CD14-positive monocyte (primary cell): Measurements from ENCODE around the genes ZIC1 and HPS3.

- CAGE, long polyA plus RNA, result no peak
These were observed 51.7 kb downstream of the CHST2 start for GRCh38 chr3:143171045-143171807.

GRCh38 chr3:143517997-143518510 lies 330.2 kb downstream of the SLC9A9 start:
- CAGE, long polyA plus RNA, result no peak

GRCh38 chr3:143669515-143669848 lies 178.8 kb downstream of the SLC9A9 start:
- CAGE, long polyA plus RNA, result no peak

GRCh38 chr3:144909580-144909813 lies 937.9 kb downstream of the DIPK2A start:
- CAGE, long polyA plus RNA, result no peak

GRCh38 chr3:146158573-146158949 lies 2.4 kb downstream of the PLOD2 start:
- CAGE, long polyA plus RNA, result no peak

- CAGE, long polyA plus RNA, result no peak
These were observed 15.6 kb downstream of the PLSCR4 start for GRCh38 chr3:146235198-146235908.

- CAGE, long polyA plus RNA, result no peak
These were observed 57.9 kb upstream of the PLSCR4 start for GRCh38 chr3:146308666-146309341.

GRCh38 chr3:146313782-146314353 lies 63.0 kb upstream of the PLSCR4 start:
- CAGE, long polyA plus RNA, result no peak

GRCh38 chr3:146504735-146505145 lies 35.4 kb upstream of the PLSCR2 start:
- CAGE, long polyA plus RNA, result no peak

GRCh38 chr3:147409260-147409479 lies at the start of gene ZIC1:
TSS of gene ZIC1 (plus strand) at chr3:147409365.
- CAGE, long polyA plus RNA, result no peak

- CAGE, long polyA plus RNA, result no peak
These were observed 2.8 kb downstream of the ZIC1 start for GRCh38 chr3:147411768-147412468.

- CAGE, long polyA plus RNA, result no peak
These were observed 4.1 kb downstream of the ZIC1 start for GRCh38 chr3:147413020-147413825.

GRCh38 chr3:147418521-147419576 lies 9.7 kb downstream of the ZIC1 start:
- CAGE, long polyA plus RNA, result no peak

DNA sequence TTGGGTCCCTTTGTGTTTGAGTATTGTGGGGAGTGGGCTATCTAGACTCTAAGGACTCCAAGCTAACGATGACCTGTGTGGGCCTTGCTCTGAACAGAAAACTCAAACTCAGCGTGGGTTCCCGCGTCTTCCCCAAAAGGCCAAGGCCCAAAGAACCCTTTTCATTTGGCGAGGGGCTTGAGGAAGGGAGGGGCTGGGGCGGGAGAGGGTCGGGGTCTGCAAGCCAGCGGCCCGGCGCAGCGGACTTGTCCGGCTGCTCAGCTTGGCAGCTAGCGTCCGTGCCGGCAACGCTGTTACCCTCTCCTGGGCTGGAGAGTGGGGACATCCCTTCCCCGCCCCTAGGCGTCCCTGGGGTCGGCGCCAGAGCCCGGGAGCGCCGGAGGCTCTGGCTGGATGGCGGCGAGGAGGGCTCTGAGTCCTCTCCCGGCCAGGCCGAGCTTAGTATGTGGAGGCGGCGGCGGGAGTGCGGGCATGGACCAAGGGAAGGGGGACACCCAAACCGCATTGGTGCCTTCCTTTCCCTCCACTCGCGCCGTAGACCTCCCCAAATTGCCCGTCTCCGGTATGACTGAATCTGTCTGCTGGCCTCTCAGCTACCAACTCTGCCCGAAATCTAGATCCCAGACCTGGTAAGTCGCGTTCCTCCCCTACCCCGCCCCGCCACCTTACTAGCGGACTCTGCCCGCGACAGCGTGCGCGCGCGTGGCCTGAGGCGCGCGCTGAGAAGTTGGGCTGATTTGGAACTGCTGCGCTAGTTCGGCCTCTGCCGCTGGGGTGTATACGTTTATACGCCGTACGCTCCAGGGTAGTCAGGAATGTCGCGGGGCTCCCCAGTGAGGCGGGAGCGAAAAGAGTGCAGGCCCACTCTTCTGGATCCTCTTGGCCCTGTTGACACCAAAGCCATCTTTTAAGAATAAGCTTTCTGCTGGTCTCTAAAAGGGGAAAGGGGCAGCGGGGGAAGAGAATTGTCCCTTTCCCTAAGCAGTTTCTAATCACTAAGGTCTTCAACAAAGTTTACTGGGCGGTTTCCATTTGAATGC lies 12.1 kb downstream of the ZIC1 start:
- CAGE, long polyA plus RNA, result no peak

- CAGE, long polyA plus RNA, result no peak
These were observed 15.1 kb downstream of the ZIC1 start for GRCh38 chr3:147424266-147424737.

- CAGE, long polyA plus RNA, result no peak
These were observed 39.3 kb downstream of the AGTR1 start for GRCh38 chr3:148737052-148737307.

GRCh38 chr3:148997607-148998135 lies 6.3 kb downstream of the GYG1 start:
- CAGE, long polyA plus RNA, result no peak

DNA sequence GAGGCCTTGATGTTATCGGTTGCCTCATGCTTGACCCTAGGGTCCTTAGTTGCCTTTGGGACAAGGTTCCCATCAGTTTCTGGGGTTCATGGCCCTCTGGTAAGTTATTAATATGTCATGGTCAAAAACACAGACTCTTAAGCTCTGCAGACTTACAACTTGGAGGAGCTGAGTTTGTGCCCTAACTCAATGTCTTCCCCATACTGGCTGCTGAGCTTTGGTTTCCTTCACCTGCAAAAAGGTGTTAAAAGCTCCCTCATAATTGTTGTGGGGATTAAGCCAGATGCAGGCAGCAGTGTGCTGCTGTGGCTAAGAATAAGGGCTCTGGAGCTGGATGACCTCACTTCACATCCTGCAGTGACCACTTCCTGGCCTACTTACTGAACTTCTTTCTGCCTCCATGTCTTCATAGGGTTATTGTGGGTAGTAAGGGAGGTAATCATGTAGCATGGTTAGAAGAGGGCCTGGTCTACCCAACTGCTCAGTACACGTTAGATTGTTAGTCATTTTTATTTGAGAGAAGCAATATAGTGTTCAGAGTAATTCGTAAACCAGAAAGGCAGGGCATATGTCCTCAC lies 18.3 kb downstream of the GYG1 start:
- CAGE, long polyA plus RNA, result no peak

DNA sequence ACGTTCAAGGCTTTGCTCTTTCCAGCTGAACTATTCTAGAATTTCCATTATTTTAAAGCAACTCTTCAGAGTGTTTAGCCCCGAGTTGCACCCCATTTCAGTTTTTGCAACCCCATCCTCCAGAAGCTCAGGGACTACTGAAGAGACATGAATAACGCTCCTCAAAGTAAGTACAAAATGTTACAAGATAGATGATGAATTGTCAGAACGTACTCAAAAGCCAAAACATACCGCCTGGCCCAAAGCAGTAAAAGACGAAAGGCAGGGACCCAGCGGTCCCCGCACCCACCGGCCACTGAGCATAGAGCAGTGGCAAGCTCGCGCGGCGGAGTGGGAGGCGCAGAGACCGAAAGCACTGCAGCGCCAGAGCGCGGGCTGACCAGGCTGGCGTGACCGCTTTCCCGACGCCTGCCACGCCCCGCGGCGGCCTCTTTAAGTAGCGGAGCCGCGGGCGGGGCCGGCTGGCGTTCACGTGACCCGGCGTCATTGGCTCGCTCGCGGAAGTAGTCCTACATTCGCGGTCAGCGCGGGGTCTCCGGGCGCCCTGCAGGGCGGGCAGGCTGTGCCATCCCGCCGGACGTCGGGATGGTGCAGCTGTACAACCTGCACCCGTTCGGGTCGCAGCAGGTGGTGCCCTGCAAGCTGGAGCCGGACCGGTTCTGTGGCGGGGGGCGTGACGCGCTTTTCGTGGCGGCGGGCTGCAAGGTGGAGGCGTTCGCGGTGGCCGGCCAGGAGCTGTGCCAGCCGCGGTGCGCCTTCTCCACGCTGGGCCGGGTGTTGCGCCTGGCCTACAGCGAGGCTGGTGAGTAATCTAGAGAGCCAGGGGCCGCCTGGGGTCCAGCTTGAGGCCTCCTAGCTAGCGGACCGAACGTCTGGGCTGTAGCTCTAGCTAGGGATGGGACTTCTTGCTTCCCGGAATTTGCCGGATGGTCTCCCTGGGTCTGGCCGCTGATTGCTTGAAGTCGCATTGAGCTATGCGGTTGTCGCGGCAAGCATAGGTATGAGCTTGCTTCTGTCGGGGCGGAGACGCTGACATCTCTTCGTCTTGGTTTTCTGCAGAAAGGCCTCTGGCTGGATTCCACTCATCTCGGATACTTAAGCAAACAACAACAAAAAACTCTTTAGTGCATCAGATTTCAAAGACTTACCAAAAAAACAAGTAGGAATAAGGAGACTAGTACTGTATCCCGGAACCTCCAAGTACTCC lies at the start of gene HPS3:
Gene HPS3 (plus strand): TSS at position 500 of the 1,207 bp plus-strand sequence.
- CAGE, long polyA plus RNA, result start-site peak on the plus strand centred at position 531 of the sequence, 69 bp wide, 881 and 889 reads in 2 replicates

DNA sequence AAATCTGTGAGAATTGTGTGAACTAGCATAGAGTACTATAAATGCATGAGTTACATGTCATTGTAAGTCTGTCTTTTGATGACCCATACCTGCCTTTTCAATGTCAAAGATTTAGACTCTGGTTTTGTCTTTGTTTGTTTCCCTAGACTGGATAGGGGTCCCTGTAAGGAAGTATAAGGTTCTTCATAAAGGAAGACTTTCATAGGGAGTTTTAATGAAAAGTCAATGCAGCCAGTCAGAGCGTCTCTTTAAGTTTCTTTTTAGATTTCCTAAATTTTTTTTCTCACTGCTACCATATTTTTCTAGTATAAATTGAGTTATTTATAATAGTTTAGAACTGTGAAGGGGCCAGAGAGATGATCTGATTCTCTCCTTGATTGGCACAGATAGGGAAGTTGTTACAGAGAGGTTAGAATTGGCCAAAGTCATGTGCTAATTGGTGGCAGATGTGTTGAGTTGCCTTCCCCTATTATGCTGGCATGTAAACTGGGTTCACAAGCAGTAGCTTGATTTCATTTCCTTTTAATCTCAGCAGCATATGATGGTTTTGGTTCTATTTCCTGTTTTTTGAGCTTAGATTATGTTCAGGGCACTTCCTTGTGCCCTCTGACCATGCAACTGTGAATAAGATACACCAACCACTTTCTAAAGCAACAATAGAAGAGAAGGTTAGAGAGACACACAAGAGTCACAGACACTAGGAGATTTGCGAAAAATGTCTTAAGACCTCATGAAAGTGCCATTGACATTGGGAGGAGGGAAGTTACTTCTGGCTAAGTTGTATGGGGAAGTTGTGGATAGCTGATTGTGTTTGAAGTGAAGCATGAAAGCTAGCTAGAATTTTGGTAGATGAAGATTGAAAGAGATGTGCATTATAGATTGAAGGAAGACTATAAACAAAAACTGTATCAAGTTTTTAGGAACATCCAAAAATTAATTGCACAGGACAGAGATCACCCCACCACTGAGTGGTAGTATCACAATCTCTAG lies 16.5 kb downstream of the HPS3 start:
- CAGE, long polyA plus RNA, result no peak